Breast epithelium (tissue), 2 donors: Measurements from ENCODE around the gene TRIM33.

GRCh38 chr1:113904020-113904600 lies 489 bp downstream of the AP4B1 start:
- PRO-cap = no peak
- RAMPAGE, long total RNA, 2 experiments = no peak in any of the 2 experiments

DNA sequence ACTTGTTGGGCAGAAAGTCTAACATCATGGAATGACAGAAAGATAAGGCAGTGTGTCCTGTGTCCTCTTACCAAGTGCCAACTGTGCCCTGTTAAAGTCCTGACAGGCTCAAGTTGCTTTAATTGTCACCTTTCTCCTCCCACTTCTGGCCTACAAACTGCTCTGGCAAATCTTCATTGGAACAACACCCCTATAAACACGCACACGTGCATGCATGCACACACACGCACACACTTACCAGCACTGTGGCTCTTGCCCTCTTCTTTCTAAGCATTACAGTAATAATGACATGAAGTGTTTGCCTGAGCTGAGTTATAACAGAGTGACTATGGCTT lies 82.2 kb upstream of the SYT6 start:
- PRO-cap = no peak
- RAMPAGE, long total RNA, 2 experiments = no peak in any of the 2 experiments

DNA sequence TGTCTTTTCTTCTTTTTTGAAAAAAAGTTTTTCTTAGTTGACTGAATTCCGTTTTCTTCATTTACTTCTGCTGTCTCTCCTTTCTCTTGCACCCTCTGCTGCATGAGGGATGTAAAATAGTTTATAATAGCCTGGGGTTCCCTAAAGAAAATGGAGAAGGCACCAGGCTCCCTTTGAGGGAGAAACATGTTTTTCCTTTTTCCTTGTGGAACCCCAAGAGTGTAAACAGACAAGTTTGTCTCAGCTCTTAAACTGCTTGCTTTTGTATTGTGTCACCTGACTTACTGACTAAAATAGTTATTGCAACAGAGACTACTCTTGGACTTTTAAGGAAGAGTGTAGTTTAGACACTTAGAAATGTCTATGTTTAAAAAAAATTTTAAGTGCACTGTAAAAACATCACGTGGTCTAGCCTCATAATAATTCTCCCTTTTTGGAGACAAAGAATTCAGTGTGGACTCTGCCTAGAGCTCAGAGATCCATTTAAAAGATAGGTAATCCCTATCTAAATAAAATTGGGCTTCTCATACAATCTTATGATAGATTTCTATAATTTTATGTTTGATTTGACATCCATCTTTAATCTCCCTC lies 141.1 kb downstream of the TRIM33 start:
- PRO-cap = no peak
- RAMPAGE, long total RNA, 2 experiments = no peak in any of the 2 experiments

- PRO-cap = no peak
- RAMPAGE, long total RNA, 2 experiments = no peak in any of the 2 experiments
These were observed 1.1 kb downstream of the TRIM33 start for GRCh38 chr1:114509700-114510466.

DNA sequence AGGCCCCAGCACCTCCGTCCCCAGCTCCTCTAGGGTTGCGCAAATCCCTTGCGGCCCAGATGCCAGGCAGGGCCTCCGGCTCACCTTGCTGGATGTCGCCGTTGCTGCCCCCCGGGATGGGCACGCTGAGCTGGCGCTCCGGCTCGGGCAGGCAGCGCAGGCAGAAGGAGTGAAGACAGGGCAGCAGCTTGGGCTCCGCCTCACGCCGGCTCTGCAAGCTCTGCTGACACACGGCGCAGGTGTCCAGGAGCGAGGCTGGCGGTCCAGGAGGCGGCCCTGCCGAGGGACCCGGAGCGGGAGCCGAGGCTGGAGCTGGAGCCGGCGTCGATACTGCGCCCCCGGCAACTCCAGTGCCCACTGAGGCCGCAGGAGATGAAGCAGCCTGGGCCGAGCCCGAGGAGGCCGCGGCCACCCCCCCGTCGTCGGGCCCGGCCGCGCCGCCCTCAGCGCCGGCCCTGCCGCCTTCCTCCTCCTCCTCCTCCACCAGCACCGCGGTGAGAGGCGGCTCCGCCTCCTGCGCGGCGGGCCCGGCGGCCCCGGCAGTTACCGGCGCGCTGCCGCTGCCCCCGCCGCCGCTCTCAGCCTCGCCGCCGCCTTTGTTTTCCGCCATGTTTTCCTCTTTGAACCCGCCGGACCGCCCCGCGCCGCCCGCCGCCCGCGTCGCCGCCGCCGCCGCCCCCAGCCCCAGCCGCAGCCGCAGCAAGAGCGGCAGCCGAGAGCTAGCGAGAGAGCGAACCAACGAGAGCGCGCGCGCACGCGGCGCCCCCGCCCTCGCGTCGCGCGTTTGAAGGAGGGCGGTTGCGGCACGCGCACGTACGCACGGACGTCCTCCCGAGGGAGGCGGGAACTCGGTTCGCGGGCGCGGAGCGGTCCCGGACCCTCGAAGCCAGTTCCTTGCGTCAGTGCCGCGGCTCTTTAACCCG lies at the start of gene TRIM33:
TSS of gene TRIM33 (minus strand) at position 737 of the 923 bp plus-strand sequence.
- PRO-cap = bidirectional peak, plus-strand start at position 826 of the sequence, minus-strand start at position 737 of the sequence
- RAMPAGE, long total RNA, 2 experiments = start-site peak on the plus strand in 1 of 2 experiments, centred at position 845 of the sequence, 41 reads per replicate

DNA sequence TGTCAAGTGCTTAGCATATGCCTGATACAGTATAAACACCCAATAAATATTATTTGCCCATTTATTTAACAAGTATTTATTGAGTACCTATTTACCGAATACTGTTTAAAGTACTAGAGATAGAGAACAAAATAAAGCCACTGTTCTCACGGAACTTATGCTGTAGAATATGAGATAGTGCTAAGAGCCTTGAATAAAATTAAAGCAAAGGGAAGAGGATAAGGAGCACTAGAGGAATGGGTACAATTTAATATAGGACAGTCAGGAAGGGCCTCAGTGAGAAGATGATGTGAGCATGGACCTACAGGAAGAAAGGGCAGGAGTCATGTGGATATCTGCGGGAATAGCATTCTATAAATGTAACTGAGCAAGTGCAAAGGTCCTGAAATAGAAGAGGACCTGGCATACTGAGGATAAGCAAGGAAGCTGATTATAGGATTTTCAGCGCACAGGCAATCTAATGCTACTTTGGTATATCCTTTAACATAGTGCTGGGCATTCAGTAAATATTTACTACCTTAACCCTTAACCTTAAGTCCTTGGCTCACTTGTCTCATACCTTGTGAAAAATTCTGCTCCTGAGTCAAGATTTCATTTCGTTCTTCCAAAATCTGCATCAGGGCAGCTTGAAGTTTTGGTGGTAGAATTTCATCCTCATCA lies 12.6 kb upstream of the BCAS2 start:
- PRO-cap = no peak
- RAMPAGE, long total RNA, 2 experiments = no peak in any of the 2 experiments

DNA sequence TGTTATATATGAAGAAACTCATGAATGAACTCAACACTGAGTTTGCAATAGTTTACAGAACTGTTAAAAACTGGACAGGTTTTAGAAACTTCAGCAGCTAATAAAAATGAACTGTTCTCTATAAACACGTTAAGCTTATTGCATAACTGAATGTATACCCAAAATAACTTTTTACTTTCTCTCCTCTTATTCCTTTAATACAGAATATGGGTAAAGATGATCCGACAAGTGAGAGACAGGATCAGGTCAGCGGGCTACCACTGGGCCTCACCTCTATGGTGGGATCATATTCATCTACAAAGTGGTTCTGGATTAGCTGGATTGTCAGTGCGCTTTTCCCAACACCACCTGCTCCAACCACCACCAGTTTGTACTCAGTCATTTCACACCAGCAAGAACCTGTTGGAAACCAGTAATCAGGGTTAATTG lies 778 bp downstream of the NRAS start:
- PRO-cap = no peak
- RAMPAGE, long total RNA, 2 experiments = no peak in any of the 2 experiments

DNA sequence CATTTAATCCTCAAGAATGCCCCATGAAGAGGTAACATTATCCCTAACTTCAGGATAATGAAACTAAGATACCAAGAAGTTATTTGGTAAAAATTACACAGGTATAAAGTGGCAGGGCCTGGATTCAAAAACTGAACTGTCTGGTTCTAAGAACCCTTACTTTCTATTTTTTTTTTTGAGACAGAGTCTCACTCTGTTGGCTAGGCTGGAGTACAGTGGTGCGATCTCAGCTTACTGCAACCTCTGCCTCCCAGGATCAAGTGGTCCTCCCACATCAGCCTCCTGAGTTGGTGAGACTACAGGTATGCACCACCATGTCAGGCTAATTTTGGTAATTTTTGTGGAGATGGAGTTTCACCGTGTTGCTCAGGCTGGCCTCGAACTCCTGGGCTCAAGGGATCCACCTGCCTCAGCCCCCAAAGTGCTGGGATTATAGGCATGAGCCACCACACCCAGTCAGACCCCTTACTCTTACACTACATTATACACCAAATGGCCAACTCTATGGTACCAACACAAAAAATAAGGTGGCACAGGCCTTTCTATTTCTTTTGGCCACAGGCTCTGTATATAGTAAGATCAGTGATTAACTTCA lies 9.0 kb upstream of the NRAS start:
- PRO-cap = no peak
- RAMPAGE, long total RNA, 2 experiments = no peak in any of the 2 experiments

DNA sequence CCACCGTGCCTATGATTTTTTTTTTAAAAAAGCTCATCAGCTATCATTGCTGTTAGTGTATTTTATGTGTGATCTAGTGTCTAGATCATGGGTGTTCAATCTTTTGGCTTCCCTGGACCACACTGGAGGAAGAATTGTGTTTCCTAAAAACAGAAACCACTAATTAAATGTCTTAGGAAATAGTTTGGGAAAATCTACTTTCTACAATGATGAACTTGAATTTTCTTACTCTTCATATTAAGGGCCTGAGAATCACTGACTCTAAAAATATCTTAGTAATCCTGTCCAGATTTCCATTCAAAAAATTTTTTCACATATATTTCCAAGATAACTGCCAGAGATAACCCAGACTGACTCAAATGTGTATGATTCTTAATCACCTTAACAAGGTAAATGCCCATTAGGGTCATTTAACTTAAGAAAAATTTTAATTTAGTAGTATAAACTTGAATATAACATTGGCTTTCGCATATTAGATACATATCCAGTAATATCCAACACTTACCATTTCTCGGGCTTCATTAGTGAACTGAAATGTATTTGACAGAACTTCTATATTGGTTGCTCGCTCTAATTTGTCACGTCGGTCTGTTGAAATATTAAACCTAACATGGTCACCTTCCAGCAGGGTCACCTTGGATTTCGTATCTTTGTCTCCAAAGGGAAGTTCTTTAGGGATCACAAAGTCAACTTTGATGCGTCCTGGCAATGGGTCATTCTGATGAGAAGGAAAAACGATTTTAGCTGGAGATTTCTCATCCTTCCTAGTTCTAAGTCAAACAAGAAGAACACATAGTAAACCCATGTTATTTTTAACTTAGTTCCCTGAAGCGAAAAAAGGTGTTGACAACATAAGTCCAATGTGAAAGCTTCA lies 15.8 kb upstream of the NRAS start:
- PRO-cap = no peak
- RAMPAGE, long total RNA, 2 experiments = no peak in any of the 2 experiments

- PRO-cap = no peak
- RAMPAGE, long total RNA, 2 experiments = no peak in any of the 2 experiments
These were observed 20.2 kb downstream of the TSPAN2 start for GRCh38 chr1:115069194-115069501.

DNA sequence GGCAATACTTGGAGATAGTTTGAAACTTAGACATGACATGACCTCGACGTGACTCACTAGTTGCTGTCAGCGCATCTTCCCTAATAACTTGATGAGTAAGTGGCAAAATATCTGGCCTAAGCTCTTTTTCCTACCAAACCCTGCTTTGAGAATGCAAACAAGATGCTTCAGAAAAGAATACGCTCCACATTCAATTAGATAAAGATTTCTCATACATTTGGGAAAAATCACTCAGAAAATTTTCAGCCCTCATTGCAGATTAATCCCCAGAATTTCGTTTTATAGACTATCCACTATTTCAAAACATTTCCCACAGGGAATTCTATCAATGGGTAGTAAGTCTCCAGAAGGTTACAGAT lies 79.6 kb upstream of the TSPAN2 start:
- PRO-cap = no peak
- RAMPAGE, long total RNA, 2 experiments = no peak in any of the 2 experiments

- PRO-cap = no peak
- RAMPAGE, long total RNA, 2 experiments = no peak in any of the 2 experiments
These were observed 109.6 kb upstream of the TSPAN2 start for GRCh38 chr1:115198836-115199307.

DNA sequence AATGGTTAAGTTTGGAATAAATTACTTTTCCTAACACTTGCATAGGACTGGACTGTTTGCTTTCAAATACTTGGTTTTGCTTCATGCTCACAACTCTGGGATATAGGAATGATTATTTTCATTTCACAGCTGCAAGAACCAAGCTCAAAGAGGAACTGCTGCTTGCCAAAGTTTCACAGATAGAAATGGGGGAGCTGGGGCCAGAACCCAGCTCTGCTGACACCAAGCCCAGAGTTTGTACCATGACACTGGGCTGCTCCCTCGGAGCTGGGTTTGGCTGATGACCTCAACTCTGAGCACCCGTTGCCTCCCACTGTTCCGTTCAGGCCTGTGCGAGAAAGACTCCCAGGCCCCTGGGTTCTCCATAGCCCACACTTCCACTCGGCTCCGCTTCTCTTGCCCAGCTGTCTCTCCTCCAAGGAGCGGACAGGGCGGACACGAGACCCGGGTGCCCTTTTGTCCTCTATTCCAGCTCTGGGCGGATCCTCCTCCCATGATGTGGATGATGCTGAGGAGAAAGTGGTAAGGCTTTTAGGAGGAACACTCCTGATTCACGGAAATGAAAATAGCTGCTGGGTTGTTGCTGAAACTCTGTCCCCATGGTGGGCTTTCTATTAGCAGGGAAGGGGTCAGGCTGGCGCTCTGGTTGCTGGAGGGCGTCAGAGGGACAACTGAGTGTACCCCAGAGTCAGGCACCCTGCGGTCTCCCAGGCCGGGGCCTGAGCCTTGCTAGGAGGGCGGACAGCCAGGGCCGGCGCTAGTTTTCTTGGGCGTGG lies 55.1 kb downstream of the NGF start:
- PRO-cap = no peak
- RAMPAGE, long total RNA, 2 experiments = no peak in any of the 2 experiments

DNA sequence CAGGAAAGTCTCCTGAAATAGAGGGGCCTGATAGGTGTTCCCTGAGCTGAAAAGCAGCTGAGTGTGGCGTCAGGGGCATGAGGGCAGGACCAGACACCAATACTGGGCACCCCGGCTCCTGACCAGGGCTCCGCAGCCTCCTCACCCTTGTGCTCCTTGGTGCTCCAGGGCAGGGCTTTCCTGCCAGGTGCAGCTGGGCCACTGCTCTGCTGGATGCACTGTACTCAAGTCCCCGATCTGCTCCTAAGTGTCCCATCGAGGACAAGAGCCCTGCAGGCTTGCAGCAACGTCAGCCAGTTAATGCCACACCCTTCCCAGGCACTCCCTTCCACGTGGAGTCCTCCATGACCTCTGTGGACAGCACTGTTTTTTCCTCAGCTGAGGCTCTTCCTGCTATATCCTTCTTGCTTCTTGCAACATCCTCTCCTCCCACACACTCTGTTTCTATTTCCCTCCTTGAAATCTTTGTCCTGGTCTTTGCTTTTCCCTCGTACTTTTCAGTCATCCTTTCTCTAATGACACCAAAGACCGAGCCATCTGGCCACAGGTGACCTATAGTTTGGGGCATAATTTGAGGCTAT lies 94.0 kb upstream of the NGF start:
- PRO-cap = no peak
- RAMPAGE, long total RNA, 2 experiments = no peak in any of the 2 experiments

DNA sequence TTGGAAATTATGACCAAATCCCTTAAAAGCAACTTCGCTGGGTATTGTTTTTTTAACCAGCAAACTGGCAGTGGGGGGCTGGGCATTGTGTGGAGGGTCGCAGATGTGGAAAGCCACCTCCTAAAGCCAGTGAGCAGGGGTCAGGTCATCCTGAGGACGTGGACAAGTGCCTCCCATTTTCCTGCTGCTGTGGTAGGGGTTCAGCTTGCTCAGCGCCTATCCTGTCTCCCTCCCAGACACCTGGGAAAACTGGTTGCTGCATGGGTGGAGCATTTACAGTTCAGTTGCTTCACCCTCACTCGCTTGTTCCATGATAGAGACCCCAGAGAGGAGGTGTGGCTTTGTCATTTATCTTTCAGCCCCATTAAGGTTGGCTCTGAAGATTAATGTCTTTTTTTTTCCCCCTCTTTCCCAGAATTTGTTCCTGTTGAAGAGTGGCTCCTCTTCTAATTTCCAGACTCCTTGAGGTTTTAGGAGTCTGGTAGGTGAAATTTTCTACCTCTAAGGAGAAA lies 9.1 kb downstream of the VANGL1 start:
- PRO-cap = no peak
- RAMPAGE, long total RNA, 2 experiments = no peak in any of the 2 experiments

GRCh38 chr1:115838788-115839865 lies 1.8 kb downstream of the NHLH2 start:
- PRO-cap = no peak
- RAMPAGE, long total RNA, 2 experiments = no peak in any of the 2 experiments

DNA sequence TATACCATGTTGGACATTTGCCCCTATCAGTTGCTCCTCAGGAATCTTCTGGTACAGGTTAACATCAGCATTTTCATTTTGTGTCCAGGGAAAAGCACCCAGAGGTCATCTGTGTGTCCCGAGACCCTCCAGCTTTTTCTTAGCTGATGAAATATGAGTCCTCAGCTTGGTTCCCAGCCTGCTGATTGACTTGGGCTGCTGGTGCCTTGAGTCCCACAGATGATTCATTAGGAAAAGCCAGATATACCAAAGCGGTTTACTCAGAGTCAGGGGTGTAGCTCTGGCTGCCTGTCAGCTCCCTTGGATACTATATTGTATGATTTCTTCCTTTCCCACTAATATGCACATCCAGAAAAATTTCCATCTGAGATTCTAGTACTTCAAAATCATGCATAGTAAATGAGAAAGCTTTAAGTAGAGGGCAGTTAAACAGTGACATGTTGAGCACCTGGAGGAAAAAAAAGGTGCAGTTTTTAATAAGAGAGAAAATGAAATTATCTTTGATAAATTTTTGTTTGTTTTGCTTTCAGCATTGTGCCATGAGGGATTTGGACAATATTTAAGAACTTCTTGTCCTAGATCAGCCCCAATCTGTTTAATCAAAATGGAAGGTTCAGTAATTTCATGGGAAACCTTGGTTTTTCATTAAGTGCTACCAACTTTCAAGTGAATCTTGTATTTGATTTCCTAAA lies 43.5 kb upstream of the MAB21L3 start:
- PRO-cap = no peak
- RAMPAGE, long total RNA, 2 experiments = no peak in any of the 2 experiments

- PRO-cap = no peak
- RAMPAGE, long total RNA, 2 experiments = no peak in any of the 2 experiments
These were observed 41.4 kb downstream of the MAB21L3 start for GRCh38 chr1:116152550-116153005.

DNA sequence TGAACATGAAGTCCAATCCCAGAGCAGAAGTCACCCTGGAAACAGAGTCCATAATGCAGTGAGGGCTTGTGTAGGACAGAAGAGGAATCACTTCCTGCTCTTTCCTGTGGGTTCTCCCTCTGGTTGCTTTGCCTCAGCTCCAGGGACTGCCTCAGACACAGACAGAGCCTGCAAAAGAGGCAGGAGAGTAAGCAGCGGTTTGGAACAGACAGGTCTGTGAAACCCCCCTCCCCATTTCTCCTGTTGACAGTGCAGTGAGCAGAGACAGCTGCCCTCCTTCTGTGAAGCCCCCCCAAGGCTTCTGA lies 52.9 kb downstream of the MAB21L3 start:
- PRO-cap = no peak
- RAMPAGE, long total RNA, 2 experiments = no peak in any of the 2 experiments

GRCh38 chr1:116168296-116168790 lies 57.1 kb downstream of the MAB21L3 start:
- PRO-cap = bidirectional peak, plus-strand start at chr1:116168560, minus-strand start at chr1:116168486
- RAMPAGE, long total RNA, 2 experiments = no peak in any of the 2 experiments